ENCODE results near the genes FREY1 and MDK.

DNA sequence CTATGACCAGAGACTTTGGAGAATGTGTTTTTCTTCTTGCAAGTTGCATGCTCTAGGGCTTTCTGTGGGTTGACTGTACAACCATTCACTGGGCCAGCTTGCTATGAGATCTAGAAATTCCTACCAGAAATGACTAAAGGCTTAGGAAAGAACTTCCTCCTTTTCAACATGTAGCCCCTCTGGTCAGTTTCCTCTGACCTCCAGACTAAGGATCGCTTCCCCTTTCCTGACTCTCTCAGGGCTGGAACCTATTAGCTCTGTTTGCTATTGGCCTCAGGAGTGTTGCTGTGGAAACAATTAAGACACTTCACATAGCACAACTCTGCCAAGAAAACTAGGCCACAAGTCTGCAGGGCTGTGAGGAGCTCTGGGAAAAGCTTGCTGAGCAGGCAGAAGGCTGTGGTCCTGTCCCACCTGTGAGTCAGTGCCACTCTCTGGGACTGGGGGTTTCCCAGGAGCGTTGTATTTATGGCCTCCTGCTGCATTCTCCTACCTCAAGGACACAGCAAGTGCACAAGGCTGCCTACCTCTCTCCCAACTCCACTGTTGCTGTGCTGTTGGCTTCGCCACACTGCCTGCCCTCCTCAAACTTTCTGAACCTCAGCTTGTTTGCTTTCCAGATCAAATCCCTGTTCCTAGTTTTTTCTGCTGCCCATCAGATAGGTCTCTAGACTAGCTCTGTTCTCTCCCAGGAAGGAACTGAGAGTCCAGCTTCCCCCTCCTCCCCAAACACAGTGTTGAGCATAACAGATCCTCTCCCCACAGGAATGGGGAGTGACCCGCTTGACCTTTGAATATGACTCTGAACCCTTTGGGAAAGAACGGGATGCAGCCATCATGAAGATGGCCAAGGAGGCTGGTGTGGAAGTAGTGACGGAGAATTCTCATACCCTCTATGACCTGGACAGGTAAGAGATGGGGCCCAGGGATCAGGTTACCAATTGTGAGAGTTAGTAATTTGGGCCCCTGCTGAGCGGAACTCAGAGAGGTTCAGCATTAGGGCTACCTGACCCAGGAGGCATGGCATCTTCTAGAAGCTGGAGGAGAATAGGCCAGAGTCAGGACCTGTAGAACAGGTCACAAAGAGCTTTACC is 11.0 kb downstream of the CRY2 start:
- RRBS, result no CpG with 5 or more reads among the region's 7 CpGs

GRCh38 chr11:45869532-45870378 is 15.7 kb upstream of the MAPK8IP1 start:
- RRBS, result 87% methylated on average over 6 of the region's 20 CpGs

DNA sequence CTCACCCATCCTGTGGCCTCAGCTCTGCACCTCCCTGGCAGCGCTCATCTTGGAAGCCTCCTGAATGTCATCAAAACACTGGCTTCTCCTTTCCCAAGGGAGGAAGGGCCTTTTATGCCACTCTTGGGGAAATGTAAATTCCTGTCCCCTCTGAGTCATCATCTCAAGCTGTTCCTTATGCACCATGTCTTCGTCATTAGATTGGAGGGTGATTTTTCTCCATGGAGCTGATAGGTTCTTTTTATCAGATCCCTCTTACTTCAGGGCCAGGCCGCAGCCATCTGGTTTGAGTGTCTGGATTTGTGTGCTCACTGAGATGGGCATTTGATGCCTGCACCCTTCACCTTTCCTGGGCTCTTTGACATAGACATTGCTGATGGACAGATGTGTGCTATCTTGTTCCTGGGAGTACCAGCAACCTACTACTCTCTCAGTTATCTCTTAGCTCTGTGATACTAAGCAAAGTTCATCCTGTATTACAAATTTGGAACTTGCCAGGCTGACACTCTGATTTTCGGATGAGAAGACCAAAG is 12.4 kb upstream of the MAPK8IP1 start:
- RRBS, result no CpG with 5 or more reads among the region's 4 CpGs

- RRBS, result no CpG with 5 or more reads among the region's 10 CpGs
Observed at GRCh38 chr11:45882399-45883129, 2.9 kb upstream of the MAPK8IP1 start.

DNA sequence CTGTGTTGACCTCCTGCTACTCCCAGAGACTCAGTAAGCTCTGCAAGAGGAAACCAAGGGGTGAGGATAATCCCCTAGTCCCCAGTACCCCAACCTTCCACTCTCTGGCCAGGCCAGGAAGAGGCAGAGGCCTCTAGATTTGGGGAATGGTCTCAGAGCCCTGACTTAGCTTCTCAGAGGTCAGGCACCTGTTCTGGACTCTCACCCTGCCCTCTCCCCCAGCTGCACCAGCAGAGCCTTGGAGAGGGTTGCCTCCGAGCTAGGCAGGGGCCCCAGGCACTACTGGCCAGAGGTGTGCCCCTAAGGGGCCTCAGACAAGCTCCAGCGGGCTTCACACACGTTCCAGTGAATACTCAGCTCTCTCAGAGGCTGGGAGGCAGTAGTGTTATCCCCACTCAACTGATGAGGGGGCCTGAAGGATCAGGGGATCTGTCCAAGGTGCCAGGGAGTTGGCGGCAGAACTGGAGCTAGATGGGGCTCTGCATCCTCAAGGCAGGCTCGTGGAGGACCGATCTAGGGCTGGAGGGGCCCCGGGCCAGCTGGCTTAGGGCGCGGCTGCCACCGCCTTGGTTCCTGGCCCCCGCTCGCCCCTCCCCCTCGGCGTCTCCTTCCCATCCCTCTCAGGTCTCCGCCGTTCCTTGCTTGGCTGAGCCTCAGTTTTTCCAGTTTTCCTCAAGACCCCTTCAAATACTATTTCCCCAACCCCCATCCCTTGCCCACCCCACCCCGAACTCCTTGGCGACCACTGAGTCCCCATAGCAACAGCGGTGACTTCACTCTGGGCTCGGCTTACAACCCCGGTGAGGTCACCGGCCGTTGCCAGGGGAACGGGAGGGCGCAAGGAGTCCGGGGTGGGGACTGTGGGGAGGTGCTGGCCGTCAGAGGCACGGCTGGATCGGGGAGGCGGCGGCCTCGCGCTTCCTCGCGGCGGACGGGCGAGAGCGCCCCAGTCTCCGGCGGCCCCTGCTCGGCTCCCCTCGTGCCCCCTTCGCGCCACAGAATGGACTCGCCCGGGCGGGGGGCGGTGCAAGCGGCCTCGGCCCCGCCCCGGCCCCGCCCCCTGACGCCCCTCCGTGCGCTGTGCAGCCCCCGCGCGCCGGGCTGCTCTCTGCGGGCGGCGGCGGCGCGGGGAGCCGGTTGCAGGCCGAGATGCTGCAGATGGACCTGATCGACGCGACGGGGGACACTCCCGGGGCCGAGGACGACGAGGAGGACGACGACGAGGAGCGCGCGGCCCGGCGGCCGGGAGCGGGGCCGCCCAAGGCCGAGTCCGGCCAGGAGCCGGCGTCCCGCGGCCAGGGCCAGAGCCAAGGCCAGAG is 7.6 kb downstream of the FREY1 start:
- RRBS, result under 1% methylated on average over 37 of the region's 94 CpGs

GRCh38 chr11:45907003-45907931 is at the start of gene FREY1:
FREY1 (minus strand) TSS chr11:45907271.
- RRBS, result 82% methylated on average over 7 of the region's 23 CpGs

- RRBS, result no CpG with 5 or more reads among the region's 16 CpGs
Observed at GRCh38 chr11:45907932-45908646, 1.0 kb upstream of the FREY1 start.

DNA sequence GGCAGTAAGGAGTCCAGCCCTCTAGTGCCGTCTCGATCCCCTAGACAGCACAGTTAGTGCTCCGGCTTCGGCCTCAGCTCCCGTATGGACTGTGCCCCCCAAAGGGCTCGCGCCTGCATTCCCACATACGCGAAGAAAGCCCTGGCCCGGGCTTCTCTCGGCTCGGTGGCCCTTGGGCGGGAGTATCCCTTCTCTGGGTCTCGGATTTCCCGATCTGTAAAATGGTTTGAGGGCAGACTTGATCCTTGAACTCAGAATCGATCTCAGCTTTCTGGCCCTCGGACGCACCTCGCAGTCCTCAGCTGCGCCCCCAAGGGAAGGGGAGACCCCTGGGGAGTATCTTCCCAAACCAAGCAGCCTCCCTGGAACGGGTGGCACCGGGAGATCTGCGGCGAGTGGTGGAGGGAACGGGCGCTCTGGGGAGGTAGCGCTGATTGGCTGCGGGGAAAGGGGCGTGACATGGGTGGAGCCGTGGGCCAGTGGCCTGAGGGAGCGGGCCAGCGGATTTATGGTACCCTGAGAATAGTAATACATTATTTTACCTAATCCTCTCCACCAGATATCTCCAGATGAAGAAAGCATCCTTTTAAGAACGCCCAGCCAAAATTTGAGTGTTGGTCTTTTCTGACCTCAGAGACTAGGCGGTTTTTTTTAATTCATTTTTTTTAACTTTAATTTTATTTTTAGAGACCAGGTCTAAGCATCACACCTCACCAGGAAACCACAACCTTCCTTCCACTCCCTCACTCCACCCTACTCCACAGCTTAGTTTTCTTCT is 938 bp upstream of the PEX16 start:
- RRBS, result 2% methylated on average over 6 of the region's 34 CpGs

DNA sequence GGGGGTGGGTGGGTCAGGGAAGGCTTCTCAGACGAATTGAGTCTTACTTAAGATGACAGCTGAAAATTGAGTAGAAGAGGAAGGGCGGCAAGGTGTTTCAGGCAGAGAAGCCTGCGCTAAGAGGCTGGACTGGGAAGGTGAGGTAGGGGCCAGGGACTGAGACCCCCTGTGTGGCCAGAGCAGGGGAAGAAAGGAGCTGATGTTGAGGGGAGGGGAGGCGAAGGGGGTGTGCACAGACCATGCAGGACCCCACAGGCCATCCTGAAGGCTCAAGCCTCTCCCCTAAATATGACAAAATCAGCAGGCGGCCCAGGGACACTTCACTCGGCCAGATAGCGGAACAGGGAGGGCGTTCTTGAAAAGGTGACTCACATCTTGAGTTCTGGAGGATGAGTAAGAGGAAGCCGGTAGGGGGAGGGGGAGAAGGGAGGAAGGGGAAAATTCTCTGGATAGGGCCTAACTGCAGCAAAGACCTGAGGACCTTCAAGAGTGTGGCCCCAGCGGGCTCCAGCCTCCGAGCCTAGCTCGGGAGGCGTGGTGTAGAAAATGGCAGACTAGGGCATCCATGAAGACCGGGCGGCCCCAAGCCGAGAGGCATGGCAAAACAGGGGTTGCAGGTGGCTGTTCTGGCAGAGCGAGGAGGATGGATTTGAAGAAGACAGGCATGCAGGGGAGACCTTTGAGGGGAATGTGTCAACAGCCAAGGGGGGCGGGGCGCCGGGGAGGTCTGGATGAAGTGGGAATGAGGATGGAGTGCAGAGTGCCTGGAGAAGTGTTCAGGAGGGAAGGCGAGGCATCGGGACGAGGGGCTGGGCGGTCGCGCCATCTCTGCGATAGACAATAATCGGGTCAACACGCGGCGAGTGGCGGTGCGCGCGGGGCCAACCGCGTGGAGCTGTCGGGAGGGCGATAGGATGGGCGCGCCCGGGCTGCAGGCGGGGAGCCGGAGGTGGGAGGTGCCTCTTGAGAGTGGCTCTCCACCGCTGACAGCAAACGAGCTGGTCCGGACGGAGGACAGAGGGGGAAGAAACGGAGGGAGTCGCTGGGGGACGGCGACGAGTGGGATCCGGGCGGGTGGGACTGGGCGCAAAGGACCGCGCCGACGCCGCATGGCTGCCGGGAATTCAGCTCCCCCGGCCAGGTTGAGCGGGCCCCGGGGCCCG is 40.2 kb upstream of the CREB3L1 start:
- RRBS, result under 1% methylated on average over 19 of the region's 66 CpGs

DNA sequence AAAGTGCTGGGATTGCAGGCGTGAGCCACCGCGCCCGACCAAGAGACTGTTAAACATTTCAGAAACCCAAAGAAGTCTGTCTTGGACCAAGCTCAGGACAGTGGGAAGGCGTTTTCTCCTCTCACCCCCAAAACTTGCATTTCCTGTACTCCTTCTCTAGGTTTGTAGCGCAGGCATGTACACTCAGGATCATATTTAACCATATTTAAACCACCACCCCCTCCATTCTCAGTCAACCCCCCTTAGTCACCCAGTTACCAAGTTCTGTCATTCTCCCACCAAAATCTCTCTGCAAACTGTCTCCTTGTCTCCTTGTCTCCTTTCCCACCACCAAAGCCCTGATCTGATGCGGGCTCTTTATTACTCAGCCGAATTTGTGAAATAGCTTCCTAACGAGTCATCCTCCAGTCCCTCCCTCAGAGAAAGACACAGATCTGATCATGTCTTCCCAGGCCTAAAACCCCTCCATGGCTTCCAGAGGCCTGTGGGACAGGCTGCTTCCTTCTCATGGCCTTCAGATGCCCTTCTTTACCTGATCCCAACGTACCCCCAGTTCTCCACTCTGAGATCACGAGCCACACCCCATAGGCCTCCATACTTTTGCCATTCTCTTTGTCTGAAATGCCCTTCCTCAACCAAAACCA is 28.9 kb upstream of the CREB3L1 start:
- RRBS, result no CpG with 5 or more reads among the region's 11 CpGs

GRCh38 chr11:46318379-46319041 is 28.8 kb upstream of the DGKZ start:
- RRBS, result no CpG with 5 or more reads among the region's 9 CpGs

DNA sequence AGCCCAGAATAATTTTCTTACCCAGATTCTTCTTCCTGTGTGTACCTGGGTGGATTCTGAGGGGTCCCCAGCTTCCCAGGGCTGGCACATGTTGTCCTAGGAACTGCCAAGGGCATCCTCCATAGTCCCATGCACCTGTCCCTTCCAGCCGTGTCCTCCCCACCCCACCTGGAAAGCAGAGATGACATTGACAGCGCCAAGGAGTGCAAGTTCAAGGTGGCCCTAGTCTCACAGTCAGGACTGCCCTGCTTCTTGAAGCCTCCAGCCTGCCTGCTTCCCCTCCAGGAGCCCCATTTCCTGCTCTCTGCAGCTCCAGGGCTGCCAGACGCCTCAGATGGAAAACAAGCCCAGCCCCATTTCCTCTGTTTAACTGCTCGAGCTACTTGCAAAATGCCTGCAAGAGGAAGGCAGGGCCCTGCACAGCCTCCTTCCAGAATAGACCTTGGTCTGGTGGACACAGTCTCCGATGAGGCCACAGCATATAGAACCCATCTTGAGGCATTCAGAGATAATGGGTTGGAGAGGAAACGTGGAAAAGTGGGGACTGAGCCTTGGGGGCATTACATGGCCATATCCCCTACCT is 5.1 kb upstream of the DGKZ start:
- RRBS, result no CpG with 5 or more reads among the region's 6 CpGs

GRCh38 chr11:46381443-46382229 is at the start of gene MDK:
MDK (plus strand) TSS chr11:46381669.
- RRBS, result under 1% methylated on average over 41 of the region's 86 CpGs

GRCh38 chr11:46382877-46383480 is 1.5 kb downstream of the MDK start:
- RRBS, result no CpG with 5 or more reads among the region's 10 CpGs

DNA sequence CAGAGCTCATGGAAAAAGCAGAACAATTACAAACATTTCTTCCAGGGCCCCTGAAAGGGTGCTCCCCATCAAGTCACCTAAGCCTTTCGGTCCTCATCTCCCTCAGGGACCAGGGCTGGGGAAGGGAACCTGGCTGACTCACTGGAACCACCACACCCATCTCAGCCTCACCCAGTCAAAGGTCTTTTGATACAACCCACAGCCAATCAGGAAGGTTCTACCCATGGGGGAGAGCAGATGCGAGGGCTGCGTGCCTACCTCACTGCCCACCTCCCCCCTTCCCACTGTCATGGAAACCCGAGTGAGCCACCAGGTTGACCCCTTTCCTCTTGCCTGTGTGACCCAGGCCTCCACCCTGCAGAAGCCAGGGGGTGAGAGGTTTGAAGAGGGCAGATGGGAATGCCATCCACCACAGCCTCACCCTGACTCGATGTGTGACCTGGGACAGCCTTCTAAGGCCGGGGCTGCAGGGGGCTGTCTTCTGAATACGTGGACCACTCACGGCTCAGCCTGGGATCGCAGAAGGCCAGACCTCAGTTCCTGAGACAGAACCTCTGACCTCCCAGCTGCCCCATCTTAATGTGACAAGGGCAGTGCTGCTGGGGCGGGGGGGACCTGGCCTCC is 2.6 kb downstream of the MDK start:
- RRBS, result no CpG with 5 or more reads among the region's 10 CpGs

DNA sequence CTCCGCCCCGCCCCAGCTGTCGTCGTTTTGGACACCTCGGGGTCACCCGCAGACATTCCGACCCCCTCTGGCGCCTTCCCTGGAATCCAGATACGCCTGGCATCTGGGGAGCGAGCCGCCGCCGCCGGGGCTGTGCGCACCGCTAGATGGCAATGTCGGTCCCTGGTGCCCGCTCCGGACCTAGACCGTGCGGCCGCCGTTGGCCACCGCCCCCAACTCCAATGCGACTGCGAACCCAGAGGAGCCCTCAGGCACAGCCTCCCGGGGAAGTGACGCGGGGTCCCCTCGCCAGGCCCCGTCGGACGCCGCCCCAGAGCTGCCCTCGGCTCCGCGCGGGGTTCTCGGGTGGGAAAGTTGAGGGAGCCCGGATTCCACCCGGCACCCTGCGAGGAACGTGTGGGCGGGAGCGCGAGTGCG is 2.1 kb downstream of the CHRM4 start:
- RRBS, result under 1% methylated on average over 21 of the region's 47 CpGs

DNA sequence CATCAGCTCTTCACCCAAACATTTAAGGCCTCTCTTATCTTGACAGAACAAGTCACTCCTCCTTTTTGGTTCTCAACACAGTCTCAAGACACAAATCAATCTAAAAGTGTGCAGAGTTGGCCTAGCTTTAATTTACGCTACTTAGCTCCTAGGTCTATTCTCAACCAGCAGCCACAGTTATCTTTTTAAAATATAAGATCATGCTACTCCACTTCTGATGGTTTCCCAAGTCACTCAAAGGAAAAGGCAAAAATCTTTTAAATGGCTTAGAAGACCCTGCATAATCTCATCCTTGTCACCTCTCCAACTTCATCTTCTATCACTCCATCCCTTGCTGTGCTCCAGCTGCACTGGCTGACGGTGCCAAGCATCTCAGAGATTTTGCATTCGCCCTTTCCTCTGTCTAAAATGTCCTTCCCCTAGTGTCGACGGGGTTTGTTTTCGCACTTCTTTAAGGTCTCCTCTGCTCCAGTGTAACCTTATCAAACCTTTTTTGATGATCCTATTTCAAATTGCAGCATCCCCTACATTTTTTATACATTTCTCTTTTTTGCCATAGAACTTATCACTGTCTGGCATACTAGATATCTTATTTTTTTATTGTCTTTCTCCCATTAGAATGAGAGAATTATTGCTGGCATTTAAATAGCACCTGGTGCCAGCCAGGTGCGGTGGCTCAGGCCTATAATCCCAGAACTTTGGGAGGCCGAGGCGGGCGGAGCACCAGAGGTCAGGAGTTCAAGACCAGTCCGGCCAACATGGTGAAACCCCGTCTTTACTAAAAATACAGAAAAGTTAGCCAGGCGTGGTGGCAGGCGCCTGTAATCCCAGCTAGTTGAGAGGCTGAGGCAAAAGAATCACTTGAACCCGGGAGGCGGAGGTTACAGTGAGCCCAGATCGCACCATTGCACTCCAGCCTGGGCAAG is 60.0 kb downstream of the AMBRA1 start:
- RRBS, result no CpG with 5 or more reads among the region's 17 CpGs

DNA sequence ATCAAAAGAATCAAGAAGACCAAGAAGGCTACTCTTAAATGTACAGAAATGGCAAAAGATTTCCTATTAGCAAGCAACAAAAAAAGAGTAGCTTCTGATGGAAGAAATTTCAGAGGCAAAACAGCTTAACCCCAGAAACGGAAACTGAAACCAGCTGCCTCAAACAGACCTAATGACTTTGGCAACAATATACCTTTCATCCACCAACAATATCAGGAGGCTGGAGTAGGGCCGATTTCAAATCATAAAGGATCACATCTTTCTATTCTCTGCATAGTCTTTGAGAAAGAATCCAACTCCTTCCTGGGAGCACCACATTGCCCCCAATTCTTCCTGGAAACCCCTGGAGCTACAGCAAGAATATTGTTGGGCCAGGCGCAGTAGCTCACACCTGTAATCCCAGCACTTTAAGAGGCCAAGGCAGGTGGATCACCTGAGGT is 33.1 kb downstream of the AMBRA1 start:
- RRBS, result no CpG with 5 or more reads among the region's 3 CpGs

DNA sequence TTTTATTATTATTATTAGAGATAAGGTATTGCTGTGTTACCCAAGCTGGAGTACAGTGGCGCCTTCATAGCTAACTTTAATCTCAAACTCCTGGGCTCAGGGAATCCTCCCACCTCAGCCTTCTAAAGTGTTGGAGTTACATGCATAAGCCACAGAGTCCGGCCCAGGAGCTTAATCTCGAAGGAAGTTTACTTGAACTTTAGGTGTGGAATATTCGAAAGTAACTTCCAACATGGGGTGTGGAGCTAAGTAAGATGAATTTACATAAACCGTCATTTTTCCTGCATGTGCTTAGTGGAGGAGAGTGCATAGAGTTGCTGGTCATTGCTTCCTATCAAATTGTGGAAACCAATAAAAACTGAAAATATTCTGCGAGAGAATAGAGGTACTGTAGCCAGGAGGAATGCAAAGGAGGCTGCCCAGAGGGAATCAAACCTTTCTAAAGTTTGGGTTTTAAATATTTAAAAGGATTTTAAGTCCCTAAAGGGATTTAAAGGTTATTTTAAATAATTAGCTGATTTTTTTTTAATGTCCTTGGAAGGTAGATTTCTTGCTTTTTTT is 1.5 kb downstream of the ATG13 start:
- RRBS, result no CpG with 5 or more reads among the region's 6 CpGs

GRCh38 chr11:46642969-46643339 is 25.6 kb downstream of the ATG13 start:
- RRBS, result no CpG with 5 or more reads among the region's 4 CpGs